Cerebellum (tissue), 5 donors: ENCODE data around the gene DENND4A.

- PRO-cap, 3 experiments, result no peak in any of the 3 experiments
- RAMPAGE, long total RNA, result no peak
These were observed 77.3 kb downstream of the HERC1 start for GRCh38 chr15:63756487-63756773.

DNA sequence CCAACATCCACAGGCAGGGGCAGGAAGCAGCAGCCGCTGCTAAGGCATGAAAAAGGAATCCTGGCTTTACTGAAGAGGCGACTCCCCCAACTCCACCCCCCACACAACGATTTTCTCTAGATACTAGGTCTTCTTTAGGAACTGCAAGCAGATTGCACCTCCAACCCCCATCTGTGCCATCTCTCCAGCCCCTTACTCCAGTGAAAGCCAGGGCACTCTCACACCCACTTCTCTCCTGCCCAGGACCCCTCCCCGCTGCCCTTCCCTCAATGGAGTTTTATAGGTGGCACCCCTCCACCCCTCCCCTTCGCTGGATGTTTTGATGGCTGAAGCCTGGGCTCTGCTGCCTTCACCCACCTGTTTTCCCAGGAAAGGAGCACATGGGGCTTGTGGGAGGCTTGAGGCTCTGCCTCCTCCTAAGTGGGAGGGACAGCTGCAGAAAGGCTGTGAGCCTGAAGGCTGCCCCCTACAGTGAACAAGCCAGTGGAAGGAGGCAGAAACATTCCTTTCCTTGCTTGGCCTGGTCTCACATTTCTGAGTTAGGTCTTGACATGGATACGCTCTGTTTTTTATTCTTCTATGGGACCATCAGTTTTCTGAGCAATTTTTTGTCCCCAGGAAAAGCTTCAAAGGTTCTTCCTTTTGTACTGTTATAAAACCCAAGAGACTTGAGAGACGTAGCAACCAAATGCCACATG is 82.6 kb upstream of the HERC1 start:
- PRO-cap, 3 experiments, result no peak in any of the 3 experiments
- RAMPAGE, long total RNA, result no peak

DNA sequence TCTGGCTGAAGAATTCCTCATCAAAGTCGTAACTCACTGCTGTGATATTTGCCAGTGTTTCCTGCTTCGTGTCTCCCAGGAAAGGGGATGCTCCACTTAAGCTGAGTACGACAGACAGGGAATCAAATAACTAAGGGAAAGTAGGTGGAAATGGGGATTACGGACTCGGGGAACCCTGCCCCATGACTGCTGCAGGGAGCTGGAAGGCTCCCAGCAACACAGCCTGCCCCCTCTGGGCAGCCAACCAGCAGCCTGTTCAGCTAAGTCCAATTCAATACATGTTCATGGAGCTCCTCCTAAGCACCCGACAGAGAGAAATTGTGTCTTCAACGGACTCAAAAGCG is 92.2 kb upstream of the HERC1 start:
- PRO-cap, 3 experiments, result no peak in any of the 3 experiments
- RAMPAGE, long total RNA, result no peak

DNA sequence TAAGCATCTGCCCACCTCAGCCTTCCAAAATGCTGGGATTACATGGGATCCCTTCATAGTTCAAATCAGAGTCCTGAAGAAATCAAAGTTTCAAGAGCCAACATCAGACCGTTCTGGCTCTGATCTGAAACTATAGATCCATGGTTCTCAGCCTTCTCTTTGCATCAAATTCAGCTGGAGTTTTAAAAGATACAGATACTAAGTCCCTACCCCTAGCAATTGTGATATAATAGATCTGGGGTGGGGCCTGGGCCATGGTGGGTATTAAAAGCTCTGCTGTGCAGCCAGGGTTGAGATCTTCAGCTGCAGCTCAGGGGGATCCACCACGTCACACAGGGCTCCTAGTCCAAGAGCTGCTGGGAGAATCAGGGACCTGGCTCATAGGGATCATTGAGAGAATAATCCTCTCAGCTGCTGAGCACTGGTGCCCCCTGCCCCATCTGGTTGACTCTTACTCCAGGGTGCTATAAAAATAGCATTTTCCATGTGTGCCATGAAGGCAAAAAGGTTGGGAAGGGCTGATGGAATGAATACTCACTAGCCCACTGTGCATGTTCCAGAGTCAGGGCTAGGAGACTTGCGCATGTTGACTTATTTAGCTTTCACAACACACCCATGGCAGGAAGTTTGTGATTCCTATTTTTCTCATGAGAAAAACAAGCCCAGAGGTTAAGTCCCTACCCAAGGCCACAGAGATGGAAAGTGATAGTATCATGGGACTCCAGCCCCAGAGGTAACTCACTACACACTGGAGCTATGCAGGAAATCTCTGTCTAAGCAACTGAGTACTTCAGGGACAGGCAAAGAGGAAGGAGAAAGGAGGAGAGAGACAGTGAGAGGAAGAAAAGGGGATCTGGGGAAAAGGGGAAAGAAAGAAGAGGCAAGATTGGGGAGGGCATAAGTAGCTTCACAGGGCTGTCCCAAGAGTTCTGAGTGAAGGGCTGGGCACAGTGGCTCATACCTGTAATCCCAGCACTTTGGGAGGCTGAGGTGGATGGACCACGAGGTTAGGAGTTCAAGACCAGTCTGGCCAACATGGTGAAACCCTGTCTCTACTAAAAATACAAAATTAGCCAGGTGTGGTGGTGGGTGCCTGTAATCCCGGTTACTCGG is 94.6 kb upstream of the HERC1 start:
- PRO-cap, 3 experiments, result no peak in any of the 3 experiments
- RAMPAGE, long total RNA, result no peak

DNA sequence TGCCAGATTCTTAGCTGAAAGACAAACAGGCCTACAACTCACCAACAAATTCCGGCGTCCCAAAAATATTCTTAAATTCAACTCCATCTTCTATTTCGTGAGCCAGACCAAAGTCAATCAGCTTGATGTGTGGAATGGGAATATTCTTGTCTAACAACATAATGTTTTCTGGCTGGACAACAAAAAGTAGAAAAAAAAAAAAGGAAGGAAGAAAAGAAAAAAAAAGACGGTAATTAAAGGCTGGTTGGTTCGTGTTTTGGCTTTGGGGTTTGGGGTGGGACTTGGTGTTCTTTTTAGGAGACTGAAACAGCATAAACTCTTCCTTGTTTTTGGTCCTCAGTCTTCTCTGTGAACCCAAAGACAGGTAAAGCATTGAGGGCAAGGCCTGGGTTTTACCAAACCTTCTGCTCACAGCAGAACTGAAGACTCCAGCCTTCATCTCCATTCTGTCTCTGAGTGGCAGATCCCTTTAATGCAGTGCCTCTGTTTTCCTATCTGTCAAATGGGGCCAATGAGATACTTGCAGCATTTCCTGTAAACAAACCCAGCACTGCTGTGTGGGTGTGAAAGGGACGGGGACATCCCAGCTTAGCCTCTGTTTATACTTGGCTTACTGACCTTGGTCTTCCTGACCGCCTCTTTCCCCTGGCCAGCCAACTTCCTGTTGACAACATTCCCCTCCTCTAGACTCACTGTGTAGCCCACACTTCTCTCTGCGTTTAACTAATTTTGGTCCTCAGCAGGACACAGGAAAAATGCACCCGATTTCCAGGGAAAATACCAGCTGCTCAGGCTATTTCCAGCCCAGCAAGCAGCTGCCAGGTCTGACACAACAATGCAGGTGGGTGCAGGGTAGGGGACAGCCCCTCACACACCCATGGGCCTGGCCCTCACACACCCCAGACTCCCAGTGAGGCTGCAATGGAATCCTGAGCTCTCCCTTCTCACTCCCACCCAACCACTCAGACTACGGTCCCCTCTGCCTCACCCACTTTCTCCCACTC is 105.7 kb upstream of the HERC1 start:
- PRO-cap, 3 experiments, result no peak in any of the 3 experiments
- RAMPAGE, long total RNA, result no peak

GRCh38 chr15:64009052-64010335 is 36.8 kb downstream of the DAPK2 start:
- PRO-cap, 3 experiments, result no peak in any of the 3 experiments
- RAMPAGE, long total RNA, result no peak

- PRO-cap, 3 experiments, result peak in 1 of 3 experiments; most common plus-strand start chr15:64093239 (in 1); most common minus-strand start chr15:64093159 (in 1)
- RAMPAGE, long total RNA, result no peak
These were observed 595 bp downstream of the CIAO2A start for GRCh38 chr15:64092962-64093523.

- PRO-cap, 3 experiments, result no peak in any of the 3 experiments
- RAMPAGE, long total RNA, result no peak
These were observed 773 bp upstream of the PPIB start for GRCh38 chr15:64163638-64163951.

DNA sequence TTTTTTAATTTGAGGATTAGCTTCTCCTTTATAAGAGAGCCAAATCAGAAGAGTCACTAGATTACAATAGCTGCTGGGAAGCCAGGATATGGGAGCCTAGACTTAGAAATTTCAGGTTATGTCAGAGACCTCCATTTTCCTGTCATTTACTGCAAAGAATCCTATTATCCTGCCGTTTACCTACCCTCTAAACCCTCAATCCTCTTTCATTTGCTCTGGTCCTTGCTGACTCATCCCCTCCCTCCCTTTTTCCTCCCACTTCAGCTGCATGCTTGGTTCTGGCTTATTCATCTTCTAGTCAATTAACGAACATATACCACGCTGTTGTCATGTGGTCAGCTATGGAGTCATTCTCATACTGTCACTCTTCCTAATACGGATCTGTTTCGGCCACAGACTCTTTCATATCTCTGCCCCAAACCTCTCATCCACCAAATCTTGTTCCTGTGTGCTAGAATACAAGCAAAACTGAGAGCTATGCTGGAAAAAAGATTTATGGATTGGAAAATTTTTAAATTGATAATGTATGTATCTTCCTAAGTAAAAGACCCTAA is 83.9 kb upstream of the PPIB start:
- PRO-cap, 3 experiments, result no peak in any of the 3 experiments
- RAMPAGE, long total RNA, result no peak

GRCh38 chr15:64747283-64747888 is 28.0 kb downstream of the RBPMS2 start:
- PRO-cap, 3 experiments, result no peak in any of the 3 experiments
- RAMPAGE, long total RNA, result no peak

GRCh38 chr15:64842982-64843814 is 1.5 kb downstream of the PLEKHO2 start:
- PRO-cap, 3 experiments, result no peak in any of the 3 experiments
- RAMPAGE, long total RNA, result no peak

DNA sequence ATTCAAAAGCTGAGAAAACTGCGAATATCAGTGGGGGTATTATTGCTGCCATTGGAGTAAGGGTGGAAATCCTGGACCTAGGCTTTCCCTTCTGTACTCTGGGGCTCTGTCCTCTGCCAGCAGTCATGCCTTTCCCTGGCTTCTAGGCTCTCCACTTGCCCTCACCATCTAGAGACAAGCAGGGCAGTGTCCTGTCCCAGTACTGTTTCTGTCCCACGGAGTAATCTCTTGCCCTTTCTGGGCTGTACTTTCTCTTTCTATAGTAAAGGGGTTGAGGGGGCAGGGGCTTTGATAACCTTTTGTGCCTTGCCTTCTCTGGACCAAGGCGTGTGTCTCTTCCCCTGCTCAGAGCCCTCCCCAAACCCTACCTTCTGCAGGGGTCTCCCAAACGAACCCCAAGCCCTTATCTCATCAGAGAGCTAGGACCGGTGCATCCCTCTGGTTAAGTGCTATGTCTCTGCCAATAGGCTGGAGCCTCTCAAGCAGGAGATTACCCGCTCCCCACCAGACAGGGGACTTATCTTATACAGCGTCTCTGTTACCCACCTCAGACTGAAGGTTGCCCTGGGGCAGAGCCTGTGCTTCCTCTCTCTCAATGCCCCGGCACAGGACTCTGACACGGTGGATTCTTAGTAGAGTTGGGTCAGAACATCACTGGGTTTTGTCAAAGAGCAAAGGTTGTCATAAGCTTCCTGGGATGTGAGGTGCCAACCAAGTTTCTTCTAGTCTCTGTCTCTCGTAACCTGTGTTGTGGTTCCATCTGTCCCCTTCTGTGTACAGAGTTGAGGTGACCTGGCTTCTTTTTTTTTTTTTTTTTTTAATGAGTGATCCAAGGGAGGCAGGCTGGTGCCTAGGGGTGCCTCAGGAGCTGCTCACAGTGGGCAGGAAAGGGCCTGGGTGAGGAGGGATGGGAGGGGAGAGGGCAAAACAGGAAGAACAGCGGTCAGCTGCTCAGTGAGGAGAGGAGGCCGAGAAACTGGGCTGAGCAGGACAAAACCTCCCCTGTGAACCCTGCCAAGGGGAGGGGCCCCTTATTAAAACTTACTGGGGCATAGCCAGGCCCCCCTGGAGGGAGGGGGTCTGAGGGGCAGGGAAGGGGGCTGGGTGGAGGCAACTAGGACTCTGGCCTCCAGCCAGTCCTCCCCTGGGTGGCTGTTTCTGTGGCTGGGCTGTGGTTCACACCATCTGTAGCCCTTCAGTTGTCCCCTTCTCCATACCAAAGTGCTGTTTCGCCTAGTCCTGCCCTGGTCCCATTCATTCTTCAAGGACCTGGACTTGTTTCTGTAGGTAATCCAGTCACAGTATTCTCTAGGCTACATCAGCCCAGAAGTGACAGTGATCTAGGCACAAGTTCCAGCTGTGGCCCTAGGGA is 3.2 kb downstream of the PLEKHO2 start:
- PRO-cap, 3 experiments, result no peak in any of the 3 experiments
- RAMPAGE, long total RNA, result no peak

DNA sequence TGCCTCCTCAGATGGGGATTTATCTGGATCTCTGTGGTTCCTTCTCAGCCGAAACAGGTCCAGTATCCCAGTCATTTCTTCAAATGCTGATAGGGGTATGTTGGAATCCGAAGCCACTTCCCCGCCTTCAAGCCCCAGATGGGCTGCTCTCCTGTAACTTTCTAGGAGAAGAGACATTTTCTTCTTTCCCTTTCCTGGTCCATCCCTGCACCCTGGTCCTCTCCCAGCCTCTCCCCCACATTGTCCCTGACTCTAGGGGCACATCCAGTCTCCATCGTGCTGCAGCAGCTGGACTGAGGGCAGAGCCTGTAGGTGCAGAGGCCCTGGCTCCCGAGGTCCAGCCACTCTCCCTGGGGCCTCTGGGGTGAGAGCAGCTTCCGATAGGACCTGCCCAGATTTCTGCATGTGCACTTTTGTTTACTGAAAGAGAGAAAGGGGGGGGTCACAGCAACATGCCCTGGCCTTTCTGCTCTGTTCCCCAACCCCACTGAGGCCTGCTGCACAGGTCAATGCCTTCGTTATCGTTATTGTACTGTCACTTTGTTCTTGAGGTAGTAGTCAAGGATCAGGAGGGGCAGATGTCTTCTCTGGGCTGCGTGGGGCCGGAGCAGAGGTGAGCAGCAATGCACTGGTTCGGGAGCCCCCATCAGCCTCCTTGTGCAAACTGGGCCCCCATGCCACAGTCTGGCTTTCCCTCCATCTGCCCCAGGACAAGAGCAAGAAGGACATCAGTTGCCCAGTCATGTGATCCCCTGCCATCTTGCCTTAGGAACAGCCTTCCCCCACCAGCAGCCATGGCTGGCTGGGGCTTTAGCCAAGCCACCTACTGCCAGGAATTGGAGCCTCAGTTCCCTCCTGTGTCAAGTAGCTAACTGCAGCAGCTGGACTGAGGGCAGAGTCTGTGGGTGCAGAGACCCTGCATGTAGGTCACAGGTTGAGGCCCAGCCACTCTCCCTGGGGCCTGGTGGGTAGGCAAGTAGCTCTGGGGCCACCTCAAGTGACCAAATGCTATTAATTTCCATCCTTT is 25.4 kb downstream of the PLEKHO2 start:
- PRO-cap, 3 experiments, result no peak in any of the 3 experiments
- RAMPAGE, long total RNA, result no peak

- PRO-cap, 3 experiments, result peak in 3 of 3 experiments; most common plus-strand start chr15:64894258 (in 3); most common minus-strand start chr15:64893928 (in 1)
- RAMPAGE, long total RNA, result no peak
These were observed 18.1 kb upstream of the ANKDD1A start for GRCh38 chr15:64893308-64894341.

DNA sequence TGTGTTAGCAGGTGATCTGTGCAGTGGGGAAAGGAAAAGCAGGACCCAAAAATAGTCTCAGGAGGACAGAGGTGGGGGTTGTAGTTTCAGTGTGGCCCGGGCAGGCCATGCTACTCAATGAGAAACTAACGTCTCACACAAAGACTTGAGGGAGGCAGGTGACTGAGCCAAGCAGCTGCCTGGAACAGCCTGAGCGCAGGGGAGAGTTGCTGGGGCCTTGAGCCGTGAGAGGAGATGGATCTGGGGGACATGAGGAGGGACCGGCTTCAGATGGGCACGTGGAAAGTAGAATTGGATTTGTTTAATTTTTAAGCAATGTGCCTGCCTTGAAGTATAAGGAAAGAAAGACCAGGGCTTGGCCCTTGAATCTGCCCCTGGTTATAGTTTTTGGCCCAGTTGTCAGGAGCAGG is 18.6 kb downstream of the ANKDD1A start:
- PRO-cap, 3 experiments, result no peak in any of the 3 experiments
- RAMPAGE, long total RNA, result no peak

- PRO-cap, 3 experiments, result no peak in any of the 3 experiments
- RAMPAGE, long total RNA, result no peak
These were observed 2.7 kb downstream of the PDCD7 start for GRCh38 chr15:65130856-65131355.

- PRO-cap, 3 experiments, result no peak in any of the 3 experiments
- RAMPAGE, long total RNA, result no peak
These were observed 11.1 kb downstream of the IGDCC4 start for GRCh38 chr15:65411748-65411961.

DNA sequence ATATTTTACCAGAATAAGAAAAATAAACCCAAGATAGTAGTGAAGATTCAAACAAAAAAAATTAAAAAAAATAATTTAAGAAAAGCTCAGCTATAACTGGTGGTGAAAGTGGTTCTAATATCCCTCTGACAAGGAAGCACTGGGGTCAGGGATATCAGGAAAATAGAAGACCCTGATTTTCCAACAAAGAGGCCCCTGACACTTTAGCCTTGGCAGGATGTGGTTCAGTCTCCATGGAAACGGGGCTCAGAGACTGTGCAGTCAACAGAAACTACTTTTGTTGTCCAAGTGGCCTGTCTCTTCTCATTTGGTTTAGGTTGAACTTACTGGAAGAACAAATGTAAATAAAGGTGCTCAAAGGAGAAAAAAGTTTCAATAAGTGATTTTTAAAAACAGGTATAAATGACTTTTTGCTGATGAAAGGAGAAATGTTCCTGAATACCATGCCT is 27.2 kb downstream of the INTS14 start:
- PRO-cap, 3 experiments, result no peak in any of the 3 experiments
- RAMPAGE, long total RNA, result no peak

GRCh38 chr15:65791955-65793132 is at the start of gene DENND4A:
Gene DENND4A (minus strand): TSS chr15:65792293.
- PRO-cap, 3 experiments, result peak in 3 of 3 experiments; most common plus-strand start chr15:65792501 (in 2); most common minus-strand start chr15:65792254 (in 2)
- RAMPAGE, long total RNA, result no peak

DNA sequence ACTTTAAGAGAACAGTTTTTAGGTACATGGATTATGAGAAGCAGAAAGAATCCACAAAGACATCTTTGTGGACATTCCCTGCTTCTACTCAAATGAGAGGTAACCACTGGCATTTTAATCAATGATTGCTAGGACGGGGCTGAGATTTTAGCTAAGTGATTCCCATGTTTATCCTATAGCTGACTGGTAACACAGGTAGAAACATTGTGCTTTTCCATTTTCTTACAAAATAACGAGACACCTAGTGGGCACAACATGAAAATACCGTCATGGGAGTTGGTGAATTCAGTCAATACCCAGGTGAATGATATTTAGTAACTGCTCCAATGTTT is 37.0 kb upstream of the DENND4A start:
- PRO-cap, 3 experiments, result no peak in any of the 3 experiments
- RAMPAGE, long total RNA, result no peak